Mesenteric fat pad (tissue), 1 donor: ENCODE measurements around the genes ARMC7, MYO15B and MRPL38.

DNA sequence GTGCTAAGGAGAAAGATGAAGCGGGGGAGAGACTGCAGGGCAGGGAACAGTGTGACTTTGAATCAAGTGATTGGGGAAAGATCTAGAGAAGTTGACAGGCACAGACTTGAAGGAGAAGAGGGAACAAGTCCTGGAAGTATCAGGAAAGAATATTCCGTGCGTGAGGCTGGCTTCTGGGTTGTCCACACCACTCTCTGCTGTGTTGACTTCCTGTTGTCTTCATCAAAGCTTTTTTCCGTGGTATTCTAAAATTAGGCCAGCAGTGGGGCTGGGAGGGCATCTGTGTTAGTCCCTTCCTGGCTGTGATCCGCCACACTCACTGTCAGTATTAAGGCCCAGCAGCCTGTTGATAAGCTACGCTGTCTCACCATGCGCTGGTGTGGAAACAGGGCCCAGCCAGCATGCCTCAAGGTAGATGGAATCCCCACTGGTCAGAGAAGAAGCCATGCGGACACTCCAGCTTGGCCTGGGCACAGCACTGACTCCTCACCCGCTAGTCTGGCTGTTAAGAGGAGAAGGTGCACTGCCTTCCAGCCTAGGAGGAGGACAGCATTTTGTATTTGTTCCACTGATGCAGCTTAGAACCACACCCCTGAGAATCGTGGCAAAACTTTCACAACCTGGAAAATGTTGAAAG, 11.3 kb downstream of the CDR2L start:
- PRO-cap, result no peak

DNA sequence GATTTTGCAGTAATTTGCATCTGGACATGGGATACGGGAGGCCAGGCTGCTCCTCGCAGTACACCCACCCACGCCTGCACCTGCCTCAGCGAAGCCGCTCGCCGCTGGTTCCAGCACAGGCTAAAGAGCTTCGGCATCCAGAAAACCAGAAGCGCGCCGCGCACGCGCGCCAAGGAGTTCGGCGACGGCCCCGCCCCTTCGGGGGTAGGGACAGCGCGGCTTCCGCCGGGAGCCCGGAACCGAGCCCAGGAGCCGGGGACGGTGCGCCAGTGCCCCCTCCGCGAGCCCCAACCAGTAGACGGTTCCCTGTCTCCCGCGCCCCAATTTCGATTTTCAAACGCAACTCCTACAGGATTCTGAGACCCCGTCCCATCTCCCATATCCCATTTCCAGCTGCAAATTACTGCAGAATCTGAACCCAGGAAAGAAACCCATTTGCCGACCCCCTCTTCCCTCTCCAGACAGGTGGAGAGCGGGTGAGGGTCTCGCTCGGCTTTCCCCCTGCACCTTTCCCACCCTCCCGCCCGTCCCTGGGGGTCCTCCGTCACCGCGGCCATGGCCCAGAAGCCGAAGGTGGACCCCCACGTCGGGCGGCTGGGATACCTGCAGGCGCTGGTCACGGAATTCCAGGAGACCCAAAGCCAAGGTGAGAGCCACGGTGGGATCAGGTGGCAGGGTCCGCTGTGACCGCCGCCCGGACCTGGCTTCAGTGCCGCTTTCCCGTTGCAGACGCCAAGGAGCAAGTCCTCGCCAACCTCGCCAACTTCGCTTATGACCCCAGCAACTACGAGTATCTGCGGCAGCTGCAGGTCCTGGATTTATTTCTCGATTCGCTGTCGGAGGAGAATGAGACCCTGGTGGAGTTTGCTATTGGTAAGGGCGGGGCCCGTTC, at the start of gene ARMC7:
TSS of gene ARMC7 (plus strand) at position 236 of the 892 bp plus-strand sequence.
- PRO-cap, result unidirectional peak, plus-strand start at position 238 of the sequence

- PRO-cap, result no peak
These were observed 3.7 kb upstream of the NT5C start for GRCh38 chr17:75135042-75135768.

- PRO-cap, result no peak
These were observed 11.3 kb downstream of the GGA3 start for GRCh38 chr17:75249928-75250782.

DNA sequence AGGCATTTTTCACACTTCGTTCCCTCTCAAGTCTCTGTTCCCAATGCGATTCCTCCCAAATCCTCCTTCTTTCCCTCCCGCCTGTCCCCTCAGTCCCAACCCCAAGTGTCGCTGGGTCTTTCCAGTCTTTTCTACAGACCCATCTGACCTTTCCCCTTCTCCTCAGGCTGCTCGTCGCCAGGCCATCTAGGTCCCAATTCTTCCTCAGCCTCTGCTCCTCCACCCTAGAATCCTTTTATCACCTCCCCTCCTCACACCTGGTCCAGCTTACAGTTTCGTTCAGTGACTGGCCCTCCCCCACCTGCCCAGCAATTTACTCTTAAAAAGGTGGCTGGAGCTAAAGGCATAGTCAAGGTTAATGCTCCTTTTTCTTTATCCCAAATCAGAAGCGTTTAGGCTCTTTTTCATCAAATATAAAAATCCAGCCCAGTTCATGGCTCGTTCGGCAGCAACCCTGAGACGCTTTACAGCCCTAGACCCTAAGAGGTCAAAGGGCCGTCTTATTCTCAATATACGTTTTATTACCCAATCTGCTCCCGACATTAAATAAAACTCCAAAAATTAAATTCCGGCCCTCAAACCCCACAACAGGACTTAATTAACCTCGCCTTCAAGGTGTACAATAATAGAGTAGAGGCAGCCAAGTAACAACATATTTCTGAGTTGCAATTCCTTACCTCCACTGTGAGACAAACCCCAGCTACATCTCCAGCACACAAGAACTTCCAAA, 7.2 kb downstream of the GGA3 start:
- PRO-cap, result no peak

DNA sequence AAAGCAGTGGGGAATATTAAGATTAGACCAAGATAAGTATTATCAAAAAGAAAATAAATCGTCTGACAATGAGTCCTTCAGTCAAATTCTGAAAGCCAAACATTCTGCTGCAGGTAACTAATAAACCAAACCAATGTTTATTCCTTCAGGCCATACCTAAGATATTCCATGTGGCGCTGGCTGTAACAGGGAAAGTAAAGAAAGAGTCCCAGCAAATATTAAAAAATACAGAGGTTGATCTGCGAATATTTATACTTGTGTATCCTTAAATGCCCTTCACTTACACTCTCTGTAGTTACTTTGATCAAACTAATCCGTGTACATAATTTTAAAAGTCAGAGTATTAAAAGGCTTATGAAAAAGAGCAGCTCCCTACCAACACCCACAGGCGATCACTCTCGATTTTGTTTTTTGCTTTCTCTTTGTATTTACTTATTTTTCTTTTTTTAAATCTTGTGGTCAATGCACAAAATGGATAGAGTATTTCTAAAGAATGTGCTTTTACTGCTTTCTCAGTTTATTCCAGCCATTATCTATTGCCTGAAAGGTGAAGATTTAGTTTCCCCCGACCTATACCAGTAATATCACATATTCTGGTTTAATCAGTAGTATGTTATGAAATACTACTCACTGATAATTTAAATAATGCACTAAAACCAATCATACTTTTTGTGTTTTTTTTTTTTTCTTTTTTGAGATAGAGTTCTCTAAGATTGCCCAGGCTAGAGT, 10.1 kb downstream of the GRB2 start:
- PRO-cap, result no peak

GRCh38 chr17:75404057-75404664, 1.3 kb downstream of the GRB2 start:
- PRO-cap, result no peak

- PRO-cap, result no peak
These were observed 23.4 kb upstream of the GRB2 start for GRCh38 chr17:75428755-75429330.

GRCh38 chr17:75514215-75514750, 1.1 kb downstream of the CASKIN2 start:
- PRO-cap, result no peak

- PRO-cap, result no peak
These were observed 27.4 kb downstream of the LLGL2 start for GRCh38 chr17:75552773-75553375.

GRCh38 chr17:75581034-75581425, 6.6 kb upstream of the MYO15B start:
- PRO-cap, result no peak

DNA sequence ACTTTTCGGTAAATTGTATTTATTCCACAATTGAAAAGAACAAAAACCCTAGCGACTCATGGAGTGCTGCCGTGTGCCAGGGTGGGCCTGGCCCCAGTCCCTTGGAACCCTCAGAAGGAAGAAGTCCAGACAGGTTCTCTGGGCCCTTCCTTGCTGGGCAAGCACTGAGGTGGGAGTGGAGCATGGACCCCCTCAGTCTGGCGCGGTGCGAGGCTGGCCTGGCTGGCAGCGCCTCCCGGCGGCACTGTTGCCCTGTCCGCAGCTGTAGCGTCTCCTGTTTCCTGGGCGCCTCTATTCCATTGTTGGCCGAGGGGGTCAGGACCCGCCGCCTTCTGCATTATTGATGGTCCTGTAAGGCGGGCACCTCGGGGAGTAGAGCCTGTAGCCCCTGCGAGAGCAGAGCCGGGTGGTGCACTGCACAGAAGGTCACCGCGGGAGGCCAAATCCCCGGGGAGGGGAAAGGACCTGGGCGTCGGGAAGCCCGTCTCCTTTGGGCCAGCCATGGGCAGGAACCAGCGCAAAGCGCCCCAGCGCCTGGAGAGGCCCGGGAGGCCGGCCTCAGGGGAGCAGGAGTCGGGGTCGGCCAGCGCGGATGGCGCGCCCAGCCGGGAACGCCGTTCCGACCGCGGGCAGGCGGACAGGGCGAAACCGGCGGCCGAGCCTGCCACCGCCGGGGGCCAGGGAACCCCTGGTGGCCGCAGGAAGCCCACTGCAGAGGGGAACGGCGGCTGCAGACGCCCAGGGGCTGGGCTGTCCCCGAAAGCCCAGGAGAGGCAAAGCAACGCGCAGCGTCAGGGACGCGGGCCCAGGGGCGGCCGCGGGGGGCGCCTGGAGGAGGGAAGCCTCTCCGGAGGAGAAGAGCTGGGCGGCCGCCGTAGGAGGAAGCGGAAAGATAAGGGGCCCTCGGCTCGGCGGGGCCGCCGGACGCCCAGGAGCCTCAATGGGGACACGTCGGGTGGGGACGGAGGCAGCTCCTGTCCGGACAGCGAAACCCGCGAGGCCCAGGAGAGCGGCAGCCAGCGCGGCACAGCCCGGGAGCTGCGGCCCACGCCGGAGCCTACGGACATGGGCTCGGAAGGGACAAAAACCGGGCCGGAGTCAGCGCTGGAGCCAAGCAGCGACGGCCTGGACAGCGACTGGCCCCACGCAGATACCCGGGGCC, at the start of gene MYO15B:
TSS of gene MYO15B (plus strand) at position 244 of the 1,162 bp plus-strand sequence.
- PRO-cap, result bidirectional peak, plus-strand start at position 786 of the sequence, minus-strand start at position 690 of the sequence

- PRO-cap, result no peak
These were observed 6.1 kb downstream of the SMIM5 start for GRCh38 chr17:75639304-75639796.

- PRO-cap, result no peak
These were observed 25.7 kb downstream of the UNC13D start for GRCh38 chr17:75818286-75819087.

GRCh38 chr17:75821839-75822864, 22.1 kb downstream of the UNC13D start:
- PRO-cap, result no peak

GRCh38 chr17:75875098-75875687, 3.2 kb downstream of the TRIM47 start:
- PRO-cap, result no peak

- PRO-cap, result bidirectional peak, plus-strand start at chr17:75905227, minus-strand start at chr17:75904897
These were observed at the start of gene MRPL38 for GRCh38 chr17:75904312-75905531. Gene MRPL38, minus strand, starts transcription at chr17:75904884.

DNA sequence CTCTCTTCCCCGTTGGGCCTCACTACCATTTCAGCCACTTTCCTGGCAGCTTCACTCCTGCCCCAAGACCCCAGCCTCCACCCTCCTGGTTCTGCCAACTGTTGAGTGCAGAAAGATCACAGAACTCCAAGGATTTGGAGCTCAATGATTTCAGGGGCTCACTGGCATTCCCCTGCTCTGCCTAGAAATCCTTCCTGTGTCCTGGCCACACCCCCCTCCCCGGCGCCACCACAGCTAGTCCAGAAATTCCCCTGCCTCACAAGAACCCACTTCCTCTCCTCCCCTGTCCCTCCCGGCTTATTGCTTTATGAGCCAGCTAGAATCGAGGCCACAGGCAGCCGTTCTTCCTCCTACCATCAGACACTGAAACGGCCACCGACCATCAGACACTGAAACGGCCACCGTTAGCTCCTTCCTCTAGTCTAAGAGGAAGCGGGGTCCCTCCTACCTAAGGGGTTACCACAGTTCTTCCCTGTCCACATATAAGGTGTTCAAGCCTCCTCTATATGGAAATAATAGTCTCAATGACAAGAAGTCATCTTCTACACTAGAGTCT, 3.4 kb upstream of the CDK3 start:
- PRO-cap, result no peak

DNA sequence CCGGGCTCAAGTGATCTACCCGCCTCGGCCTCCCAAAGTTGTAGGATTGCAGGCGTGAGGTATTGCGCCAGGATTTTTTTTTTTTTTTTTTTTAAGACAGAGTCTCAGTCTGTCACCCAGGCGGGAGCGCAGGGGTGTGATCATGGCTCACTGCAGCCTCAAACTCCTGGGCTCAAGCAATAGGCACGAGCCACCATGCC, 1.0 kb downstream of the EVPL start:
- PRO-cap, result no peak

DNA sequence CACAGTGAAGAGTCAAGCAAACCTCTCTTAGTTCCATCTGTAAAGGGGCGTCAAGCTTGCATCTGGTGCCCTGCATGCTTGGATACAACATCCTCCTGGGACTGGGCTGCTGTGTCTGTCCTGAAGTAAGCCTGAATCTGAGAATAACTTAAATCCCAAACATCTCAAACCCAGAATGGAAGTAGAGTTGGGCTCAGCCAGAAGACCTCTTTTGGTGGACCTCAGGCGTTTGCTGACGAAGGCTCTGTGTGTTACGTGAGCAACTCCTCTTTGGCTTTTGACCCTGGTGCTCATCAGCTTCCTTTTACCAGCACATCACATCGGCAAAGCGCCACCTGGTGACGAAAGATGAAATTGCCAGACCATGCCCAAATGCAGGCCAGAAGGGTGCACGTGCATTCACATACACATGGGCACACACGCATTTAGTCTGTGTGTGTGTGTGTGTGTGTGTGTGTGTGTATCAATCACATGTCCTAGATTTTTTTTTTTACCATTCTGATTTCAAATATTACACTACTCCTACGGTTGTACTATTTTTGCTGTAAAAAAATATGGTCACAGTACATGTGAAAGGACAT, 41.1 kb upstream of the FOXJ1 start:
- PRO-cap, result no peak